ENCODE results near the genes SPARC and KIF4B.

- PRO-cap, 2 experiments = no peak in any of the 2 experiments
- RAMPAGE, long total RNA, 5 experiments = no peak in any of the 5 experiments
Measured at GRCh38 chr5:151383016-151383451, 35.7 kb upstream of the SLC36A2 start.

GRCh38 chr5:151686484-151687667 is at the start of gene SPARC:
Gene SPARC (minus strand): TSS chr5:151686915.
- PRO-cap, 2 experiments = peak in 2 of 2 experiments; most common plus-strand start chr5:151687177 (in 2); most common minus-strand start chr5:151686915 (in 2)
- RAMPAGE, long total RNA, 5 experiments = start-site peak on the minus strand in 5 of 5 experiments, at chr5:151686892-151687054 at its widest, 34 to 23,580 reads per replicate

- PRO-cap, 2 experiments = no peak in any of the 2 experiments
- RAMPAGE, long total RNA, 5 experiments = no peak in any of the 5 experiments
Measured at GRCh38 chr5:151815419-151816362, 43.9 kb downstream of the G3BP1 start.

GRCh38 chr5:153495377-153495719 is 4.9 kb downstream of the GRIA1 start:
- PRO-cap, 2 experiments = peak in 1 of 2 experiments; most common minus-strand start chr5:153495552 (in 1)
- RAMPAGE, long total RNA, 5 experiments = no peak in any of the 5 experiments

- PRO-cap, 2 experiments = no peak in any of the 2 experiments
- RAMPAGE, long total RNA, 5 experiments = no peak in any of the 5 experiments
Measured at GRCh38 chr5:153624111-153624406, 133.6 kb downstream of the GRIA1 start.

DNA sequence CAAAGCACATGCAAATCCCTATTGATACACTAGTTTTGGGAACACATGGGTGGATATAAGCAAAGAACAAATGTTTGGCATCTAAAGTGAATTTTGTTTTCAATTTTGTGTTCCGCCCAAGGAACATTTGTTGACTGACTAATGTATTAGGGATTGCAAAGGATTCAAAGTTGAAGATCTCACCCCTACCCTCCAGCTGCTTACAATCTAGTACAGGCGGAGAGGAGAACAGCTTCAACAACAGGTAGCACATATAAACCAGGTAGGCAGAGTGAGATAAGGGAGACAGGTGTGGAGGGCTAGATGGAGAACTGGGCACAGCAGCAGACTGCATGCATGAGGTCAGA is 249.5 kb downstream of the GRIA1 start:
- PRO-cap, 2 experiments = peak in 1 of 2 experiments; most common plus-strand start position 216 of the sequence (in 1)
- RAMPAGE, long total RNA, 5 experiments = no peak in any of the 5 experiments

GRCh38 chr5:154238798-154239592 is 48.5 kb downstream of the GALNT10 start:
- PRO-cap, 2 experiments = no peak in any of the 2 experiments
- RAMPAGE, long total RNA, 5 experiments = no peak in any of the 5 experiments

- PRO-cap, 2 experiments = no peak in any of the 2 experiments
- RAMPAGE, long total RNA, 5 experiments = no peak in any of the 5 experiments
Measured at GRCh38 chr5:154287084-154287531, 96.6 kb downstream of the GALNT10 start.

- PRO-cap, 2 experiments = no peak in any of the 2 experiments
- RAMPAGE, long total RNA, 5 experiments = no peak in any of the 5 experiments
Measured at GRCh38 chr5:154472890-154473525, 5.0 kb downstream of the HAND1 start.

- PRO-cap, 2 experiments = no peak in any of the 2 experiments
- RAMPAGE, long total RNA, 5 experiments = no peak in any of the 5 experiments
Measured at GRCh38 chr5:154677843-154678352, 77.3 kb upstream of the LARP1 start.

DNA sequence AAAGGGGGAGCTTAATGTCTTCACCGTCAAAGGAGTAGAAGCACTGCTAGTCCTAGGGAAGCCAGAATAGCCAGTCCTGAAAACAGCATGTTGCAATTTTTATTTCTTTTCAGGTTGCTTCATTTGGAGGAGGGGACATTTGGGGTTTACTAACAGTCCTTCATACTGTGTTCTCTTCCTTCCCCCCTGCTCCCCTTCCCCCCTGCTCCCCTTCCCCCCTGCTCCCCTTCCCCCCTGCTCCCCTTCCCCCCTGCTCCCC is 2.4 kb downstream of the LARP1 start:
- PRO-cap, 2 experiments = no peak in any of the 2 experiments
- RAMPAGE, long total RNA, 5 experiments = no peak in any of the 5 experiments

- PRO-cap, 2 experiments = no peak in any of the 2 experiments
- RAMPAGE, long total RNA, 5 experiments = no peak in any of the 5 experiments
Measured at GRCh38 chr5:154810952-154811935, 39.2 kb downstream of the FAXDC2 start.

- PRO-cap, 2 experiments = no peak in any of the 2 experiments
- RAMPAGE, long total RNA, 5 experiments = no peak in any of the 5 experiments
Measured at GRCh38 chr5:154815589-154816320, 34.6 kb downstream of the FAXDC2 start.

GRCh38 chr5:154819579-154820610 is 30.5 kb downstream of the FAXDC2 start:
- PRO-cap, 2 experiments = no peak in any of the 2 experiments
- RAMPAGE, long total RNA, 5 experiments = no peak in any of the 5 experiments

DNA sequence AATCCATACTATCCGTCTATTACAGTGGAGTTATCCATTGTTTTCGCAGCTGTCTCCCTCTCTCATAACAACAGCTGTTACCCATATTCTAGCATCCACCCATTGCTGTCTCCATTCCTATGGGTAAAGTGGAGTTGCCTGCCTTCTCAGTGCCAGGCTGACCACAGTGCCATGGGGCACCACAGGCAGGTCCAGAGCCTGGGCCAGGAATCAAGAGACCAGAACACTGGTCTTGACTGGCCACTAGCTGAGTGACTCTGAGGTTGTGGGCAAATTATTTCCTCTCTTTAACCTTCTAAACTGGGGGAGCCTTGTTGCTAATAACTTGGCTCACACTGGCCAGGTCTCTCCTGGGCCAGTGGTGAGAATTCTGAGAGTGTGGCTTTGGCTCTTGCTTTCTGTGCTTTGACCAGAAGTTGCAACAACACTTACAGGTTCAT is 20.0 kb downstream of the FAXDC2 start:
- PRO-cap, 2 experiments = no peak in any of the 2 experiments
- RAMPAGE, long total RNA, 5 experiments = no peak in any of the 5 experiments

DNA sequence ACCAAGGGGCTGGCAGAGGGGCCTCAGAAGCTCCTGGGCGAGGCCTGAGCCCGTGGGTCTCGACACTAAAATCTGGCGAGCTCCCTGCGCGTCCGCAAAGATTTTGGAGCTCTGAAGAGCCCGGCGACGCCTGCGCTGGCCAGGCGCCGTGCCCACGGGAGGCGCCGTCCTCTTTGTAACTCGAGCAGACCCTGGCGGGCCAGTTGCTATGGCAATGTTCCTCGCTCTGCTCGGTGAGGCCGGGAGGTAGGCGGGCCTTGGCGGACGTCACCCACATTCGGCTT is 837 bp upstream of the CNOT8 start:
- PRO-cap, 2 experiments = peak in 2 of 2 experiments; most common minus-strand start position 182 of the sequence (in 2)
- RAMPAGE, long total RNA, 5 experiments = start-site peak on the minus strand in 1 of 5 experiments, centred at position 148 of the sequence, 16 reads per replicate

DNA sequence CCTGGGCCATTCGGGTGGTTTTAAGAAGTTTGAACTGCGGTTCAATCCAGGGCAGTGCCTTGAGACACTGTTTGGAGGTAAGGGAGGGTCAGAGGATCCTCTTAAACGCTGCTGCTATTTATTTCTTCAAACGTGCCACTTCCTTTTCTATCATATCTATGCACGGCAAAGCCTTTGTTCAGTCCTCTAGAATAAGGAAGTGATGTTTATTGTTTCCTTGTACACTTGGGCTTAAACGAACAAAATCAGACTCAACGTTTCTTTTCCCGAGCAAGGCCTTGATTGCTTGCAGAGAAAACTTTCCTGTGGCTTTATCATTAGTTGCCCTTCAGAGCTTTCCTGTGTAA is 966 bp downstream of the CNOT8 start:
- PRO-cap, 2 experiments = no peak in any of the 2 experiments
- RAMPAGE, long total RNA, 5 experiments = no peak in any of the 5 experiments

DNA sequence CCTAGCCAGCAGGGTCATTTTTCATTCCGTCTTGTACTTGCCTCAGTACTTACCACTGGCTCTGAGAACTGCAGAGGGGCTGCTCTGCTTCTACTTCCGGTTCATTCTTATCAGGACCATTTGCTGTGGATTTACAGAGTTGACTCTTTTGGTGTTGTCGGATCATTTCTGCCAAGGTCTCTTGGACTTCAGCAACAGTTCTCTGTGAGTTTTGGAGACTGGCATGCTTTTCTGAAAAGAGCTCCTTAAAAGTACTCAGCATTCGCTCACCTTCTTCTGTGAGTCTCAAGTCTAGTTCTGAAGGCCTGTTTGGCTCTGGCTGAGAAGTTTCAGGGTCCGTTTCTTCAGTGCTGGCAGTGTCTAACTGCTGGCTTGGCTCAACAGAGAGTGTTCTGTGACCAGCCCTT is 32.8 kb downstream of the CNOT8 start:
- PRO-cap, 2 experiments = no peak in any of the 2 experiments
- RAMPAGE, long total RNA, 5 experiments = no peak in any of the 5 experiments

DNA sequence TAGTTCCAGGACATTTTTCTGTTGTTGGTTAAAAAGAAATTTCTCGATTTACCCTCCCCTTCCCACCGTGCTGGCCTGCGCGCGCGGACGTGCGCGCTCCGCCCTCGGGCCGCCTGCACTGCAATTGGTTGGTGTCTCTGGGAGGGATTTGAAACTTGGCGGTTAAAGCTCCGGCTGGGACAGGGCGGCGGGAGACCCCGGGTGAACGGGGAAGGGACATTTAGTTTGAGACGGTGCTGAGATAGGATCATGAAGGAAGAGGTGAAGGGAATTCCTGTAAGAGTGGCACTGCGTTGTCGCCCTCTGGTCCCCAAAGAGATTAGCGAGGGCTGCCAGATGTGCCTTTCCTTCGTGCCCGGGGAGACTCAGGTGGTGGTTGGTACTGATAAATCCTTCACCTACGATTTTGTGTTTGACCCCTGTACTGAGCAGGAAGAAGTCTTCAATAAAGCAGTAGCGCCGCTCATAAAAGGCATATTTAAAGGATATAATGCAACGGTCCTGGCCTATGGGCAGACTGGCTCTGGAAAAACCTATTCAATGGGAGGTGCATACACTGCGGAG is at the start of gene KIF4B:
Gene KIF4B, plus strand, starts transcription at position 145 of the 564 bp plus-strand sequence.
- PRO-cap, 2 experiments = no peak in any of the 2 experiments
- RAMPAGE, long total RNA, 5 experiments = no peak in any of the 5 experiments

GRCh38 chr5:155455844-155456616 is 442.5 kb downstream of the KIF4B start:
- PRO-cap, 2 experiments = no peak in any of the 2 experiments
- RAMPAGE, long total RNA, 5 experiments = no peak in any of the 5 experiments